ENCODE measurements around a stretch of chr17.

- RAMPAGE, long total RNA = no peak
- RRBS = no CpG with 5 or more reads among the region's 4 CpGs
PRO-cap:
- standard = no peak
- CoPRO, capped RNA only, 2 experiments = no peak in any of the 2 experiments
- CoPRO, capped and uncapped RNA, 2 experiments = no peak in any of the 2 experiments
- CoPRO, uncapped RNA only, 2 experiments = no peak in any of the 2 experiments
CAGE:
- cytosol, long polyA plus RNA = no peak
- long polyA plus RNA = no peak
- nucleolus, long total RNA = no peak
- nucleus, long polyA plus RNA = no peak
Observed at GRCh38 chr17:72475002-72475566, 354.3 kb downstream of the SOX9 start.

DNA sequence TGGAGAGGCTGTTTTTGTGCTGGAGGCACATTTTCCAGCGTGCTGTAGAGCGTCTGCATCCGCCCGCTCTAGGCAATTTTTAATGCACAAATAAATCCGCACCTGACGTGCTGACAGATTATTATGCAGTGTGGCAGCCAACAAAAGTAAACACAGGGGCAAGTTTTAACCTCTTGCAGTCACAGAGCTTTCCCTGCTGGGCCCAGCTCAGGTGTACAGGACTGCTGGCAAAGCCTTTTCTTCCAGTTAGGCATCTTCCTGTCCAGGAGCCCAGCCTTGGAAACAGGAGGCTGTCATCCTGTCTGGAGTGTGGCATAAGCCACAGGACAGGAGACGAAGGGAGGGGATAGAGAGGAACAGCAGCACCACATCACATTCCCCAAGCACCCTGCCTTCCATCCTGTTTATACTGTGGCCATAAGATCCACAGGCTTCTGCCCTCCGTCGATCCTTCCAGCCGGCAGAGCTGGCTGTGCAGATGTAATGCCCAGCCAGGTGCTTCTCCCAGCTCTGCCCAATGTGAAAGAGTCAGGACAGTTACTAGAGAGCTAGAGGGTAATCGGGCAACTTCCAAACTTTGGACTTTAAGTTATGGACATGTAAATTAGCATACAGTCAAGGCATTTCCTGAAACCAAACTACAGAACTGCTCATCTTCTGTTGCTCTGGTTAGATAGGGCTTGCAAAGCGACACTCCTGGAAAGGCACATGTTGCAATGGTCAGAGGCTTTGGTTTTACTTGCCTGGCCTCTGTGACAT lies 368.4 kb downstream of the SOX9 start:
- RAMPAGE, long total RNA = no peak
- RRBS = no CpG with 5 or more reads among the region's 12 CpGs
PRO-cap:
- standard = no peak
- CoPRO, capped RNA only, 2 experiments = no peak in any of the 2 experiments
- CoPRO, capped and uncapped RNA, 2 experiments = no peak in any of the 2 experiments
- CoPRO, uncapped RNA only, 2 experiments = no peak in any of the 2 experiments
CAGE:
- cytosol, long polyA plus RNA = no peak
- long polyA plus RNA = no peak
- nucleolus, long total RNA = no peak
- nucleus, long polyA plus RNA = no peak

- RAMPAGE, long total RNA = no peak
- RRBS = no CpG with 5 or more reads among the region's 7 CpGs
PRO-cap:
- standard = no peak
- CoPRO, capped RNA only, 2 experiments = no peak in any of the 2 experiments
- CoPRO, capped and uncapped RNA, 2 experiments = no peak in any of the 2 experiments
- CoPRO, uncapped RNA only, 2 experiments = no peak in any of the 2 experiments
CAGE:
- cytosol, long polyA plus RNA = no peak
- long polyA plus RNA = no peak
- nucleolus, long total RNA = no peak
- nucleus, long polyA plus RNA = no peak
Observed at GRCh38 chr17:72580413-72580990, 459.7 kb downstream of the SOX9 start.

DNA sequence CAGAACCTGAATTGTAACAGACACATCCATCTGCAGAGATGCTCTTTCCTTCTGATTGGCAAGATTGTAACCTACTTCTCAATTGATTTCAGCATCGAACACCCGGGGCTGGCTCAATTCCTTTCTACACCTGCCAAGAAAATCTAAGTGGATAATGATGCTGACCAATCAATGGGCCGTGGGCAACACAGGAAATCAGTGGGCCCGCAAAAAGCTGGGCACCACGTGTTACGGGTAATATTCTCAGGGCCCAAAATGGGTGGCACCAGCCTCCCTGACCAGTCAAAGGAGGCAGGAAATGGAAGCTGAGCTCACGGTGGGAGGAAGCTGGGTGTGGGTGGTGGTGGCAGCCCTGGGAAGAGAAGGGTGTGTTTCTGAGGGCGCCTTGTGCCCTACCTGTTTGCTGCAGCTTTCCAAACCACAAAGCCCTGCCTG lies 458.0 kb downstream of the SLC39A11 start:
- RAMPAGE, long total RNA = no peak
- RRBS = no CpG with 5 or more reads among the region's 8 CpGs
PRO-cap:
- standard = no peak
- CoPRO, capped RNA only, 2 experiments = no peak in any of the 2 experiments
- CoPRO, capped and uncapped RNA, 2 experiments = no peak in any of the 2 experiments
- CoPRO, uncapped RNA only, 2 experiments = no peak in any of the 2 experiments
CAGE:
- cytosol, long polyA plus RNA = no peak
- long polyA plus RNA = no peak
- nucleolus, long total RNA = no peak
- nucleus, long polyA plus RNA = no peak

- RAMPAGE, long total RNA = no peak
- RRBS = no CpG with 5 or more reads among the region's 20 CpGs
PRO-cap:
- standard = no peak
- CoPRO, capped RNA only, 2 experiments = no peak in any of the 2 experiments
- CoPRO, capped and uncapped RNA, 2 experiments = no peak in any of the 2 experiments
- CoPRO, uncapped RNA only, 2 experiments = no peak in any of the 2 experiments
CAGE:
- cytosol, long polyA plus RNA = no peak
- long polyA plus RNA = no peak
- nucleolus, long total RNA = no peak
- nucleus, long polyA plus RNA = no peak
Observed at GRCh38 chr17:72715993-72716709, 376.3 kb downstream of the SLC39A11 start.

GRCh38 chr17:72747257-72747859 lies 345.1 kb downstream of the SLC39A11 start:
- RAMPAGE, long total RNA = no peak
- RRBS = no CpG with 5 or more reads among the region's 11 CpGs
PRO-cap:
- standard = no peak
- CoPRO, capped RNA only, 2 experiments = no peak in any of the 2 experiments
- CoPRO, capped and uncapped RNA, 2 experiments = no peak in any of the 2 experiments
- CoPRO, uncapped RNA only, 2 experiments = no peak in any of the 2 experiments
CAGE:
- cytosol, long polyA plus RNA = no peak
- long polyA plus RNA = no peak
- nucleolus, long total RNA = no peak
- nucleus, long polyA plus RNA = no peak

GRCh38 chr17:72844615-72845763 lies 247.5 kb downstream of the SLC39A11 start:
- RAMPAGE, long total RNA = no peak
- RRBS = no CpG with 5 or more reads among the region's 9 CpGs
PRO-cap:
- standard = no peak
- CoPRO, capped RNA only, 2 experiments = no peak in any of the 2 experiments
- CoPRO, capped and uncapped RNA, 2 experiments = no peak in any of the 2 experiments
- CoPRO, uncapped RNA only, 2 experiments = no peak in any of the 2 experiments
CAGE:
- cytosol, long polyA plus RNA = no peak
- long polyA plus RNA = no peak
- nucleolus, long total RNA = no peak
- nucleus, long polyA plus RNA = no peak

DNA sequence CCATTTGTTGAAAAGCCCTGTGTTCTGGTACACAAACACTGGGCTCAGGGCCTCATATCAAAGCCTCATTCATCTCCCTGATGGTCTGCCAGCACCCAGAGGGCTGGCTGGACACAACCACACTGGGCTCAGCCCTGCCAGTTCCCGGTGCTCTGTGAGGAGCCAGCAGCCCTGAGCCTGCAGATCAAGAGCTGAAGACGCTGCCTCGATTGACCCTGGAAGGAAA lies 2.6 kb downstream of the SLC39A11 start:
- RAMPAGE, long total RNA = no peak
- RRBS = no CpG with 5 or more reads among the region's 3 CpGs
PRO-cap:
- standard = no peak
- CoPRO, capped RNA only, 2 experiments = no peak in any of the 2 experiments
- CoPRO, capped and uncapped RNA, 2 experiments = no peak in any of the 2 experiments
- CoPRO, uncapped RNA only, 2 experiments = no peak in any of the 2 experiments
CAGE:
- cytosol, long polyA plus RNA = no peak
- long polyA plus RNA = no peak
- nucleolus, long total RNA = no peak
- nucleus, long polyA plus RNA = no peak

- RAMPAGE, long total RNA = no peak
- RRBS = 2% methylated on average over 8 of the region's 47 CpGs
PRO-cap:
- standard = unidirectional peak, minus-strand start at chr17:73193597
- CoPRO, capped RNA only, 2 experiments = peak in 1 of 2 experiments; most common plus-strand start chr17:73193323 (in 1); most common minus-strand start chr17:73193275 (in 1)
- CoPRO, capped and uncapped RNA, 2 experiments = peak in 1 of 2 experiments; most common plus-strand start chr17:73193271 (in 1); most common minus-strand start chr17:73193275 (in 1)
- CoPRO, uncapped RNA only, 2 experiments = no peak in any of the 2 experiments
CAGE:
- cytosol, long polyA plus RNA = no peak
- long polyA plus RNA = no peak
- nucleolus, long total RNA = no peak
- nucleus, long polyA plus RNA = no peak
Observed at GRCh38 chr17:73193164-73193740, 397 bp downstream of the COG1 start.

DNA sequence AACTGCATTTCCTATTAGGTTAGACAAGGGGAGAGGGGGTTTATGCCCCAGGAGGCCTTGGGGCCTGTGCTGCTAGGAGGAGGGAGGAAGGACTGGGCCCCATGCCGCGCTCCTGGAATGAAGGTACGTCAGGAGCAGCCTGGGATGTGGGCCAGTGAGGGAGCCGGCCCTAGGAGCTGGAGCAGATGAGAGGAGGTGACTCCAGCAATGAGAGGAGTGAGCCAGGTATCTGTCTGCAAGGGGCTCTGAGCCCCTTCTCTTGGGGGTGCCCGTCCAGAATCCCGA lies 46.9 kb upstream of the CDC42EP4 start:
- RAMPAGE, long total RNA = no peak
- RRBS = no CpG with 5 or more reads among the region's 6 CpGs
PRO-cap:
- standard = no peak
- CoPRO, capped RNA only, 2 experiments = no peak in any of the 2 experiments
- CoPRO, capped and uncapped RNA, 2 experiments = no peak in any of the 2 experiments
- CoPRO, uncapped RNA only, 2 experiments = no peak in any of the 2 experiments
CAGE:
- cytosol, long polyA plus RNA = no peak
- long polyA plus RNA = no peak
- nucleolus, long total RNA = no peak
- nucleus, long polyA plus RNA = no peak

- RAMPAGE, long total RNA = no peak
- RRBS = no CpG with 5 or more reads among the region's 9 CpGs
PRO-cap:
- standard = no peak
- CoPRO, capped RNA only, 2 experiments = no peak in any of the 2 experiments
- CoPRO, capped and uncapped RNA, 2 experiments = no peak in any of the 2 experiments
- CoPRO, uncapped RNA only, 2 experiments = no peak in any of the 2 experiments
CAGE:
- cytosol, long polyA plus RNA = no peak
- long polyA plus RNA = no peak
- nucleolus, long total RNA = no peak
- nucleus, long polyA plus RNA = no peak
Observed at GRCh38 chr17:73363819-73364334, 52.1 kb upstream of the CDC42EP4 start.

GRCh38 chr17:73771395-73771816 lies 127.2 kb upstream of the SDK2 start:
- RAMPAGE, long total RNA = no peak
- RRBS = no CpG with 5 or more reads among the region's 2 CpGs
PRO-cap:
- standard = no peak
- CoPRO, capped RNA only, 2 experiments = no peak in any of the 2 experiments
- CoPRO, capped and uncapped RNA, 2 experiments = no peak in any of the 2 experiments
- CoPRO, uncapped RNA only, 2 experiments = no peak in any of the 2 experiments
CAGE:
- cytosol, long polyA plus RNA = no peak
- long polyA plus RNA = no peak
- nucleolus, long total RNA = no peak
- nucleus, long polyA plus RNA = no peak

DNA sequence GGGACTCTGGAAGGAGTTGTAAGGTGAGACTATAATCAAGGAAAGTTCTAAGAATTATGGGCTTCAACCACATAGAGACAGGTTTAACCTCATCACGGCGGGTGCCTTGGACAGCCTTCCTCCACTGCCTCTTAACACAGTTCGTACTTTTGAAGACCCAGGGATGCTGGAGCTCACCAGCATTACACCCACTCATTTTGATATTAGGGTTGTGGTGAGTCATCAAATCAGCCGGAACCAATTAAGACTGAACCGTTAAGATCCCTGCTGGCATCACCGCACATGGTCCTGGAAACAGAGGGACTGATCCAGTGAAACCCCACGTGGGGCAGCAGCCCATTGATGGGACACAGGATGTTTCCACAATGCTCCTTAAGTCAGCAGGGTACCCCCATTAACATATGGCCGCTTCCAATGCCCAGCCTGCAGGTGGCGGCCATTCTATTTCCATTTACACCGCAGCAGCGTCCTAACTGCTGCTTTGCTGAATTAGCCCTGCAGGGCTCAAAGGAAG lies 176.6 kb upstream of the SDK2 start:
- RAMPAGE, long total RNA = no peak
- RRBS = no CpG with 5 or more reads among the region's 11 CpGs
PRO-cap:
- standard = no peak
- CoPRO, capped RNA only, 2 experiments = no peak in any of the 2 experiments
- CoPRO, capped and uncapped RNA, 2 experiments = no peak in any of the 2 experiments
- CoPRO, uncapped RNA only, 2 experiments = no peak in any of the 2 experiments
CAGE:
- cytosol, long polyA plus RNA = no peak
- long polyA plus RNA = no peak
- nucleolus, long total RNA = no peak
- nucleus, long polyA plus RNA = no peak

DNA sequence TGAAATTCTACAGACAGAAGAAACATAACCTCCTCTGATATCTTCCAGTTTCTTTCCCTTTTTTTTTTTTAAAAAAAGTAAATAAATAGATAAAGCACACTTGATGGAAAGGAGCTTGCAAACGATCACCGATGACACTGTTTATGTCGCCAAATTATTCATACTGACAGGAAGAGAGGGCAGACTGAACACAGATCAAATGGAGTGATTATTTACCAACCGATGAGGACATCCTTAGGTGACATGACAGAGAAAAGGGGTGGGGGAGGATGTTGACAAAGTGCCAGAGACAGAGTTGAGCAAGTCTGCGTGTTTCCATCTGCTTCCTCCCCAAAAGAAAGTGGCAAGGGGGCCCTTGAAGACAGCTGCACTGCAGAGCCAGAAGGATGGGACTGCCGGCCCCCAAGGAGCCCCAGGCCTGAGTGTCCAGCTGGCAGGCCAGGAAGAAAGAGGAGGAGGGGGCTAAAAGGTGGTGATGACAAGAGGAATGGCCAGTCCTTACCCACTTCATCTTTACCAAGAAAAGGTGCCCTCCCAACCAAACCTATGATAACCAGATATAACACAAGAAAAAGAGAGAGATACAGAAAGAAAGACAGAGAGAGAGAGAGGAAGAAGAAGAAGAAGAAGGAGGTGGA lies 191.0 kb upstream of the RPL38 start:
- RAMPAGE, long total RNA = no peak
- RRBS = no CpG with 5 or more reads among the region's 6 CpGs
PRO-cap:
- standard = no peak
- CoPRO, capped RNA only, 2 experiments = no peak in any of the 2 experiments
- CoPRO, capped and uncapped RNA, 2 experiments = no peak in any of the 2 experiments
- CoPRO, uncapped RNA only, 2 experiments = no peak in any of the 2 experiments
CAGE:
- cytosol, long polyA plus RNA = no peak
- long polyA plus RNA = no peak
- nucleolus, long total RNA = no peak
- nucleus, long polyA plus RNA = no peak

- RAMPAGE, long total RNA = no peak
- RRBS = no CpG with 5 or more reads among the region's 10 CpGs
PRO-cap:
- standard = no peak
- CoPRO, capped RNA only, 2 experiments = no peak in any of the 2 experiments
- CoPRO, capped and uncapped RNA, 2 experiments = no peak in any of the 2 experiments
- CoPRO, uncapped RNA only, 2 experiments = no peak in any of the 2 experiments
CAGE:
- cytosol, long polyA plus RNA = no peak
- long polyA plus RNA = no peak
- nucleolus, long total RNA = no peak
- nucleus, long polyA plus RNA = no peak
Observed at GRCh38 chr17:74042651-74043313, 160.7 kb upstream of the RPL38 start.

- RAMPAGE, long total RNA = no peak
- RRBS = no CpG with 5 or more reads among the region's 4 CpGs
PRO-cap:
- standard = no peak
- CoPRO, capped RNA only, 2 experiments = no peak in any of the 2 experiments
- CoPRO, capped and uncapped RNA, 2 experiments = no peak in any of the 2 experiments
- CoPRO, uncapped RNA only, 2 experiments = no peak in any of the 2 experiments
CAGE:
- cytosol, long polyA plus RNA = no peak
- long polyA plus RNA = no peak
- nucleolus, long total RNA = no peak
- nucleus, long polyA plus RNA = no peak
Observed at GRCh38 chr17:74154989-74155369, 48.5 kb upstream of the RPL38 start.

GRCh38 chr17:74205187-74205862 lies 1.8 kb downstream of the RPL38 start:
- RAMPAGE, long total RNA = no peak
- RRBS = no CpG with 5 or more reads among the region's 10 CpGs
PRO-cap:
- standard = no peak
- CoPRO, capped RNA only, 2 experiments = no peak in any of the 2 experiments
- CoPRO, capped and uncapped RNA, 2 experiments = no peak in any of the 2 experiments
- CoPRO, uncapped RNA only, 2 experiments = peak in 2 of 2 experiments; most common plus-strand start chr17:74205765 (in 2)
CAGE:
- cytosol, long polyA plus RNA = no peak
- long polyA plus RNA = no peak
- nucleolus, long total RNA = no peak
- nucleus, long polyA plus RNA = no peak

GRCh38 chr17:74210187-74210813 lies 3.1 kb upstream of the TTYH2 start:
- RAMPAGE, long total RNA = no peak
- RRBS = no CpG with 5 or more reads among the region's 10 CpGs
PRO-cap:
- standard = no peak
- CoPRO, capped RNA only, 2 experiments = peak in 1 of 2 experiments; most common plus-strand start chr17:74210693 (in 1); most common minus-strand start chr17:74210477 (in 1)
- CoPRO, capped and uncapped RNA, 2 experiments = peak in 2 of 2 experiments; most common plus-strand start chr17:74210457 (in 1)
- CoPRO, uncapped RNA only, 2 experiments = peak in 2 of 2 experiments; most common plus-strand start chr17:74210356 (in 1); most common minus-strand start chr17:74210469 (in 1)
CAGE:
- cytosol, long polyA plus RNA = no peak
- long polyA plus RNA = no peak
- nucleolus, long total RNA = no peak
- nucleus, long polyA plus RNA = no peak

DNA sequence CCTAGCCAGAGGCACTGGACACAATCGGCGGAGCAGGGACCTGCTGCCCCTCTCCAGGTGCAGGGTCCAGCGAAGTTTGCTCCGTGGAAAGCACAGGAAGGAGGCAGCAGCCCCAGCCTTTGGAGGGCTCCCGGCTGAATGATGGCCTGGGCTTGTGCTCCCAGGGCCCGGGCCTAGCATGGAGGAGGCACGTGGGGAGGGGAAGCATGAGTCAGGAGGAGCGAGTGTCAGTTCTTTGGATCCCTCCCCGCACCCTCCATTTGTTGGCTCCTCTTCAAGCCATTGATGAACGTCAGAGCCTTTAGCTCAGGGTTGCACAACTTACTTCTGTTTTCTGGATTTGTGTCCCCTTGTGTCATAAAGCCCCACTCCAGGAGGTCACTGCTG lies 25.8 kb downstream of the TTYH2 start:
- RAMPAGE, long total RNA = no peak
- RRBS = no CpG with 5 or more reads among the region's 10 CpGs
PRO-cap:
- standard = no peak
- CoPRO, capped RNA only, 2 experiments = no peak in any of the 2 experiments
- CoPRO, capped and uncapped RNA, 2 experiments = no peak in any of the 2 experiments
- CoPRO, uncapped RNA only, 2 experiments = no peak in any of the 2 experiments
CAGE:
- cytosol, long polyA plus RNA = no peak
- long polyA plus RNA = no peak
- nucleolus, long total RNA = no peak
- nucleus, long polyA plus RNA = no peak